Duodenum (tissue), 1 donor: ENCODE data around the genes FAXC and PRDM1.

- PRO-cap, result unidirectional peak, plus-strand start at chr6:99349455; unidirectional peak, plus-strand start at chr6:99349552; bidirectional peak, plus-strand start at chr6:99349685, minus-strand start at chr6:99349652
Observed at GRCh38 chr6:99349055-99349716, at the start of gene FAXC. FAXC (minus strand) TSS chr6:99349674.

GRCh38 chr6:99402459-99403235 lies 8.7 kb upstream of the COQ3 start:
- PRO-cap, result no peak

DNA sequence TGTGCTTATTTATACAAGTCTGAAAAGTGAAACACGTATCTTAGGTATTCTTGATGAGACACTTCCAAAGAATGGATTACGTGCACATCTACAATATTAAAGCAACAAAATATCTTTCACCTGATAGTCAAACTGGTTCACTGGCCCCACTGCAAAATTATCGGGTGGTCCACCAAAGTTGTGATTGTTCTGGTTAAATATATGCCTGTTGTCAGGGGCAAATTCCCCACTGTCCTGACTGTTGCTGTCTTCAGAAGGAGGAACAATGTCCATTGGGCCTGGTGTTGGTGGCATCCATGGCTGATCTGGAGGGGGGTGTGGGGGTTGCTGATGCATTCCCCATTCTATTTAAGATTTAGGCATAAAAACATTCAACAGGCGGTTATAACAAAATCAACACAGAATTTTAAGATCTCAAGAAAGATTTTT lies 14.5 kb downstream of the PNISR start:
- PRO-cap, result no peak

DNA sequence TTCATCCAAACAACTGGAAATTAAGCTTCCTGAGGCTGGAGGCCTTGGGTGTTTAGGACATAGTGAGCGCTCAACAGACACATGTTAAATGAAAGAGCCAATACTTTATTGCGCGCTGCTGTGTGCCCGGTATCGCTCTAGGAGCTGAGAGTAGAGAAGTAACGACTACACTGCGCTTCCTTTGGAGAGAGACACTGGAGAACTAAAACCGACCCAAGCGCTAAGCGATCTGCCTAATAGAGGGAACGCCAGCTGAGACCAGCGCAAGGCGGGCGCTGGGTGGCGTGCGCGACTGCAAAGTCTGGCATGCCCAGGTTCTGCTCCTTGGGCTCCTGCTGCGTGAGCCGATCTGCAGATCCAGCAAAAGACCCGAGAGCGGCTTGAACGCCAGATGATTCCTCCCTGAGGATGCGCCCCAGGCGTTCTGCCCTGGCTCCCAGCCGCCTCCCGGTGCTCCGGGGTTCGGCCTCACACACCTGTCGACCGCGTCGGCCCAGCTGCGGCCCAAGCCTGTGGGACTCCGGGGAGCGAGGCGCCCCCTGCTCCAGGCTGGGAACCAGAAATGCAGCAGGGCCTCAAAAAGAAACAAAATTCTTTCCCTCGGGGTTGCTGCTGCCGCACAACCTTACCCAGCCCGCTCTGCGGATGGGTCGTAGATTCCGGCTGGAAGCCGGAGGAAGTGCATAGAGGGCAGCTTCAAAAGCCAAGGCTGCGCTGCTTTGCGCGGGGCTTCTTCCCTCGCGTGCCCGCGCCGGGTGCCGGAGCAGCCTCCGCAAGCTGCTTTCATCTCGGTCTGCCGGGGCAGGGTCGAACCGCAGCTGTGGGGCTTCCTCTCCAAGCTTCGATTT lies 18.0 kb upstream of the PRDM13 start:
- PRO-cap, result no peak

DNA sequence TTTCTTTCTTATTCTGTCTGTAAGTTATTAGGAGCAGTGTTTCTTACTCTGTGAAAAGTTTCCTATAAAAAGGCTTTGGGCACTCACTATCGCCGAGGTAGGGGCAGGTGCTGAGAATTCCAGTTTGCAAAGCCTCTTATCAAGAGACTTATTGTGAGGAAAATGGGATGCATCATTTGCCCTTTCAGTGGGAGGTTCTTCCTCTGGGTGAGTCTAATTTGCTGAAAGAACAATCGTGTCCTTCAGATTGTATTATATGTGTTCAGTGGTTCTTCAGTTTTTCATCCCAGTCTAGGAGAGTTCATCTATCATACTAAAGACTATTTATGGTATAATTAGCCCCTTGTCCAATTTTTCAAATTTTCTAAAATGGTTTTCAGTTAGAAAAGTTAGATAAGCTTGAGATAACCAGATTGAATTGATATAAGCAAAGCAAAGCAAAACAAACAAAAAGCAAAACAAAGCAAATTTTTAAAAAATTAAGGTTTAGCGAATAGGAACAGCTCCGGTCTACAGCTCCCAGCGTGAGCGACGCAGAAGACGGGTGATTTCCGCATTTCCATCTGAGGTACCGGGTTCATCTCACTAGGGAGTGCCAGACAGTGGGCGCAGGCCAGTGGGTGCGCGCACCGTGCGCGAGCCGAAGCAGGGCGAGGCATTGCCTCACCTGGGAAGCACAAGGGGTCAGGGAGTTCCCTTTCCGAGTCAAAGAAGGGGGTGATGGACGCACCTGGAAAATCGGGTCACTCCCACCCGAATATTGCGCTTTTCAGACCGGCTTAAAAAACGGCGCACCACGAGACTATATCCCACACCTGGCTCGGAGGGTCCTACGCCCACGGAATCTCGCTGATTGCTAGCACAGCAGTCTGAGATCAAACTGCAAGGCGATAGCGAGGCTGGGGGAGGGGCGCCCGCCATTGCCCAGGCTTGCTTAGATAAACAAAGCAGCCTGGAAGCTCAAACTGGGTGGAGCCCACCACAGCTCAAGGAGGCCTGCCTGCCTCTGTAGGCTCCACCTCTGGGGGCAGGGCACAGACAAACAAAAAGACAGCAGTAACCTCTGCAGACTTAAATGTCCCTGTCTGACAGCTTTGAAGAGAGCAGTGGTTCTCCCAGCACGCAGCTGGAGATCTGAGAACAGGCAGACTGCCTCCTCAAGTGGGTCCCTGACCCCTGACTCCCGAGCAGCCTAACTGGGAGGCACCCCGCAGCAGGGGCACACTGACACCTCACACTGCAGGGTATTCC lies 170.5 kb downstream of the MCHR2 start:
- PRO-cap, result no peak

DNA sequence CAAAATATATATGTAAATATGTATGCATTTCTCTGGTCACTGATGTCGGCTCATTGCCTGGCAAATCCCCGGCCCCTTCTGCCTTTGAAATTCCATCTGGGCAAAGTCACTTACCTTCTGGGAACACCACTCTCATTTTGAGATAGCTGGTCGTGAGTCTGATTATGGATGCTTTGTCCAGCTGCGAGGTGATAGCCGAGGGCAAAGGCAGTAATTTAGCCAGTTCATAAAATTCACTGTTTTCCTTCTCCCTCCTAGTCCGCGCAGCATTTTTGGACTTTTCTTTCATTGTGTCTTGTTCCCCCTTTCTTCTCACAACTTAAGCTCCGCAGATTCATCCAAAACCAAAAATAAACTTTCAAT lies 1.6 kb downstream of the SIM1 start:
- PRO-cap, result no peak

DNA sequence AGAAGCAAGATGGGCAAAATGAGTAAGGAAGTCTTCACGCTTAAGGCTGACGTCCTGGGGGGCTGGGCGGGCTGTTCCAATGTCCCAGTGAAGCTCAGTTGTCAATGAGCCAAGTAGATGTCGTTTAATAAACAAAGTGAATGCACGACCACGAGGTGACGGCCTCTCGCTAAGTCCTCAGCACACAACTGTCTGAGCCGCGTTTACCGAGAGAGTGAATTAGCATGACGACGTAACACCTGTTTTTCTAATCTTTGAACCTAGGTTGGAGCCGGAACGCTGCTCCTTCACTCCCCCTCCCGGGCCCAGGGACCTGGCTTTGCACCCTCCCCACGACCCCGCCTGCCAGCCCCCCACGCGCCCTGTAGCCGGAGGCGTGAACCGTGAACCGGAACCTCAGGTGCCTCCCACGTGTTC lies 2.2 kb upstream of the SIM1 start:
- PRO-cap, result no peak

DNA sequence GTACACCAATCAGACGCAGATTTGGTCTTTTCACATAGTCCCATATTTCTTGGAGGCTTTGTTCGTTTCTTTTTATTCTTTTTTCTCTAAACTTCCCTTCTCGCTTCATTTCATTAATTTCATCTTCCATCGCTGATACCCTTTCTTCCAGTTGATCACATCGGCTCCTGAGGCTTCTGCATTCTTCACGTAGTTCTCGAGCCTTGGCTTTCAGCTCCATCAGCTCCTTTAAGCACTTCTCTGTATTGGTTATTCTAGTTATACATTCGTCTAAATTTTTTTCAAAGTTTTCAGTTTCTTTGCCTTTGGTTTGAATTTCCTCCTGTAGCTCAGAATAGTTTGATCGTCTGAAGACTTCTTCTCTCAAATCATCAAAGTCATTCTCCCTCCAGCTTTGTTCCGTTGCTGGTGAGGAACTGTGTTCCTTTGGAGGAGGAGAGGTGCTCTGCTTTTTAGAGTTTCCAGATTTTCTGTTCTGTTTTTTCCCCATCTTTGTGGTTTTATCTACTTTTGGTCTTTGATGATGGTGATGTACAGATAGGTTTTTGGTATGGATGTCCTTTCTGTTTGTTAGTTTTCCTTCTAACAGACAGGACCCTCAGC lies 120.6 kb upstream of the SIM1 start:
- PRO-cap, result no peak

DNA sequence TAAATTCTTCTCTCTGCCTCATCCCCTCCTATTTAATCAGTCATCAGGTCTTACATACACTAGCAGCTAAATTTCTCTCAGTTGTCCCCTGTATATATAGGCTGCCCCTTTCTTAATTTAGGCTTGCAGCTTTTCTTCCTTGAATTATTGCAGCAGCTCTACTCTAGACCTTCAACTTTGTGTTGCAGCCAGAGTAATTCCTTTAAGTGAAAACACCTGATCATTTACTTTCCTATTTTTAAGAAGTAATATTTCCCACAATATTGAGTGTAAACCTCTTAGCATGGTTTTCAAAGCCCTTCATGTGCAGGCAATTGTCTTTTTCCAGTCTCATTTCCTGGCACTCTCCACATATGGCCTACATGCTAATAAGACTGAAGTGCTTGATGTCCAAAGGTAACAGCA lies 87.2 kb downstream of the ASCC3 start:
- PRO-cap, result no peak

DNA sequence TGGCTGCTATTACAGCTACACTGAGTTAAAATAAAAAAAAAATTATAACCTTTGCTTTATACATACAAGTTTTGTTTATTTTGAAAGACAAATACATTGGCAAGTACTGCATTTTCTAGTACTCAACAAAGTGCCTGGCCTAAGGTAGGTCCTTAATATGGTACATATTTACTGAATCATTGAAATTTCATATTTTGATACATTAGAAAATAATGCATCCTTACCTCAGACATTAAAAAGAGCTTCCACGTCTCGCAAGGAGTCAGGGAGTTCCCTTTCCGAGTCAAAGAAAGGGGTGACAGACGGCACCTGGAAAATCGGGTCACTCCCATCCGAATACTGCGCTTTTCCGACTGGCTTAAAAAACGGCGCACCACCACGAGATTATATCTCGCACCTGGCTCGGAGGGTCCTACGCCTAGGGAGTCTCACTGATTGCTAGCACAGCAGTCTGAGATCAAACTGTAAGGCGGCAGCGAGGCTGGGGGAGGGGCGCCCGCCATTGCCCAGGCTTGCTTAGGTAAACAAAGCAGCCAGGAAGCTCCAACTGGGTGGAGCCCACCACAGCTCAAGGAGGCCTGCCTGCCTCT lies 776.2 kb downstream of the GRIK2 start:
- PRO-cap, result no peak

GRCh38 chr6:104936318-104937415 lies 20.2 kb upstream of the LIN28B start:
- PRO-cap, result no peak

GRCh38 chr6:105372732-105373229 lies 30.1 kb downstream of the PREP start:
- PRO-cap, result no peak

- PRO-cap, result no peak
Observed at GRCh38 chr6:105793008-105793537, 293.1 kb upstream of the PRDM1 start.

DNA sequence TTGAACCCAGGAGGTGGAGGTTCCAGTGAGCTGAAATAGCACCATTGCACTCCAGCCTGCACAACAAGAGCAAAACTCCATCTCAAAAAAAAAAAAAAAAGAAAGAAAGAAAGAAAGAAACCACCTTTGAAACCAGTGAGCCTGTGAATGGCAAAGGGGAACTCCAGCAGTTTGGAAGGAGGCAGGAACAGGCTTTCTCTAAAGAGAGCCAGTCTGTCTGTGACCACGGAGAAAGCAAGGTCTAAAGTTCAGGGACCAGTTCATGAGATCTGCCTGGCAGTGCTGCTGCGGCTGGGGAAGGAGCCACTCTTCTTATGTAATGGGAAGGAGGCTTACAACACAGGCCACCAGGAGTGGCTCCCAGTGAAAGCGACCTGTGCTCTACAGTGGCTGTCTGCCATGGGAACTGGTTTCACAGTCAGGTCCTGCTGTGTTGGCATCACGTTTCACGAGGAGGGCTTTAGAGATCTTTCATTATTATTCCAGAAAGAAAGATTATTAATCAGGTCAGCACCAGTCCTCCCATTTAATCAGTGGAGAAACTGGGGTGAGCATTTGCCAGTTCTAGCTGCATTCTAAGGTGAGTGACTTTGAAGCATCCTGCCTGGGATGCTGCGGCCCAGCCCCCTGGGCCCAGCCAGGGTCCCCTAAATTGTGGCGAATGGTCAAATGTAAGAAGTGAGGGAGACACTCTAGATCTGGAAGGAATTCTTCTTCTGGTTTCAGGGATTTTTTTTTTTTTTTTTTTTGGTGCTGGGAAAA lies 291.8 kb upstream of the PRDM1 start:
- PRO-cap, result unidirectional peak, plus-strand start at position 279 of the sequence

GRCh38 chr6:105869873-105870324 lies 216.2 kb upstream of the PRDM1 start:
- PRO-cap, result no peak

DNA sequence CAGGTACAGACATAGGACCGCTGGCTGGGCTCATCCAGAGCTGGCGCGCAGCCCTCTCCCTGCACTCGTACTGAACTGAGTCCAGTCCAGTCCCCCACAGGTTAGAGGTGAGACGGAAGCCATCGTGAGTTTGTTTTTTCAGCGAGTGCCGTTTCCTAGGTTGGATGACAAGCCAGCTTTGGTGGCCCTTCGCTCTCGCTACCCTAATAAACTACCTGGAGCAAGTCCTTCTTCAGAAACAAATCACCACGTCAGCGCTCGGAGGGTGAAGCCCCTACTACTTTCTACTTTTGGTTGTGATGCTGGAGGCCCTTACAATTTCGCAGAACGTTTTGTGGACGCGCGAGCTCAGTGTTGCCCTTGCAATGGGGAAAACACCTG lies 94.2 kb upstream of the PRDM1 start:
- PRO-cap, result no peak

DNA sequence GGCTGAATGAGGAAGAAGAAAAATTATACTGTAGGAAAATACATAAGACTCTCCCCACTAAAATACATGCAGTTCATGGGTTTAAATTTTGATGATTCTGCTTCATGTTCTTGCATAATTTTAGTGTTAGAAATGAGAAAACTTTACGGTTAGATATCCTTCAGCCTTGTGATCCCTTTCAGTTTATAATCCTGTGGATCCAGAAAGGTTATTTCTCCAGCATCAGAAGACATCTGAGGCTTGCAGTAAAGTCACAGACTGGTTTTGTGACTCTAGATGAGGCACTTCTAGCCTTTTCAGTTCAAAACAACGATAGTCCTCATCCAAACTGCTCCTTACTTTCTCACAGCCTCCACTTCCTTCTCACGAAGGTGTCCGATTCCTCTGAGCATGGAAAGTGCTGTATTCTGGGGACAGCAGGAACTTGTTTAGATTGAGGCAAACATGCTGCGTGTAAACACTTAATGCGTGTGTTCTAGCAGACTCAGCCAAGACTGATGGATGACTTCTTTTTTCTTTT lies 80.3 kb upstream of the PRDM1 start:
- PRO-cap, result no peak

DNA sequence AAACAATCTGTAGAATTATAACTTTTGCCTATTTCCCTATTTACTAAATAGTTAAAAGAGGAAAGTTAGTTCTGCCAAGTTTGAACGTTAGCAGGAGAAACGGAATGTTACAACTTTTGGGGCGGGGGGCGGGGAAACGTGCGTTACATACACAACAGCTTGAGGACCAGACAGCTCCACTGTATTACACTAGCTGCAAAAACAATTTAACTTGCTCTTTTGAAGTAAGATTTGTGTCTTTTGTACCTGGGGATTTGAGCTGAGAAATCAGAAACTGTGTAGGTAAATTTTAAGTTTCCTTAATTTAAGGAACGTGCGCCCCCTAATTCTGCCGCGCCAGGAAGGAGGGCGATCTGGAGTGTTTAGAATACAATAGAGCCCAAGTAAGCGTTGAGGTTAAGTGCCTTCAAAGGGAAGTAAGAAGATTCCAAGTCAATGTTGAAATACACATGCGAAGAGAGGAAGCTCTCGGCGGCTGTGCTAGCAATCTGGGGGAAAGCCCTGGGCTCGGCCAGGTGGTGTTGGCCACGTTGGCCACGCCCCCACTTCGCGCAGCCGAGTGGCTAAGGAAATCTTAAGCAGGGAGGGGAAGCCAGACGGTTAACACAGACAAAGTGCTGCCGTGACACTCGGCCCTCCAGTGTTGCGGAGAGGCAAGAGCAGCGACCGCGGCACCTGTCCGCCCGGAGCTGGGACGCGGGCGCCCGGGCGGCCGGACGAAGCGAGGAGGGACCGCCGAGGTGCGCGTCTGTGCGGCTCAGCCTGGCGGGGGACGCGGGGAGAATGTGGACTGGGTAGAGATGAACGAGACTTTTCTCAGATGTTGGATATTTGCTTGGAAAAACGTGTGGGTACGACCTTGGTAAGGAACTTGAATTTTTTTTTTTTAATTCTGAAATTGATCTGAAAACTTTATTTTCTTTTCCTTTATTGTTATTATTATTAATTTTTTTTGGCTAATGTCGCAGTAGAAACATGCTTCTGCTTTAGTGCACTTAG lies at the start of gene PRDM1:
Gene PRDM1 (plus strand): TSS at position 603 of the 999 bp plus-strand sequence.
- PRO-cap, result bidirectional peak, plus-strand start at position 640 of the sequence, minus-strand start at position 482 of the sequence

DNA sequence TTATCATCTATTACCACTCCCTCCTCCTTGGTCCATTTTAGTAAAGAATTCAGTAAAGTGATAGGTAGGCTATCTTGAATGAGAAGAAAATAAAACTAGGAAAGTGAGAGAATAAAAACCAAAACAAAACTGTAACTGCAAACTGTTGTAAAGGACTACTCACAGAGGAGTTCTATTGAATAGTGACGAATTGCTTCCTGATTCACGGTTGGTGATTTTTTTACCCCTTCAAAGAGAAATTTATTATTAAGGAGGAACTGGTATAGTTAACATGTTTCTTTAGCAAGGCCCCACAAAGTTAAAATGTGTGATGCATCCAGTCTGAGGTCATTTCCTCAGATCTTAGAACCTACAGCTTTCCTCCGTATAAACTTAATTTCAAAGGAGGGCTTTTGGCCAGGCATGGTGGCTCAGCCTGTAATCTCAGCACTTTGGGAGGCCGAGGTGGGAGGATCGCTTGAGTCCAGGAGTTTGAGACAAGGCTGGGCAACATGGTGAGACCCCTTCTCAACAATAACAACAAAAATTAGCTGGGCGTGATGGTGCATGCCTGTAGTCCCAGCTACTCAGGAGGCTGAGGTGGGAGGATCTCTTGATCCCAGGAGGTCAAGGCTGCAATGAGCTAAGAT lies 8.2 kb downstream of the PRDM1 start:
- PRO-cap, result no peak

DNA sequence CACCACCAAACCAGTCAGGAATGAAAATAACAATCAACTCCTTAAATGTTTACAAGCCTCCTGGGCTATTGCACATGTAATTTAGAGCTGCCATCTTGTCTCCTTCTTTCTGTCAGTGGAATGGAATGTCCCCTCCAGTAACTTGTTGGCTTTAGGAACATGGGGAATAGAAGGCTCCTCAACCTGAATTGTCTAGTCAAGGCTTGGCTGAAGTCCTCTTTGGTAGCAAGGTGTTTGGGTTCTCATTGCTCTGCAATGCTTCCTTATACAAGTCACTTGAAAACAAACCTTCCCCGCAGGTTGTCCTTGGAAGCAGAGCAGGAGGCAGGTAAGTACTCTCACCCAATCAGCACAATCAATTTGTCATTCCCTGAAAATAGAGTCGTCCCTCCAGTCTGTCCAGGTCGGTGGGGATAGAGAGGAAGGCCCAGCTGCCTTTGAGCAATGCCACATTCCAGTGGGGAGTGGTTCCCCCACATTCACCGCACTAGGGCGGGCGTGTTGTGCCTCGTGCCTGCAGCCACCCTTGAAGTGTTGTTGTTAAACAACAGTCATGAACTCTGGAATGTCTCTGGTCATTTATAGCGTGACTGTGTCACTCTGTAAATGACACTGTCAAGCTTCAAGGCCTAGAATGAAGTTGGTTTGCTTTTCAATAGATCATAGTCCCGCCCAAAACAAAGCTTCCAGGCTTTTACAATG lies 33.3 kb downstream of the PRDM1 start:
- PRO-cap, result no peak